ENCODE data around the genes LIPF, ANKRD22, IFIT2 and RPP30.

- PRO-cap, 2 experiments, result no peak in any of the 2 experiments
Observed at GRCh38 chr10:88067591-88068307, 204.3 kb downstream of the PTEN start.

DNA sequence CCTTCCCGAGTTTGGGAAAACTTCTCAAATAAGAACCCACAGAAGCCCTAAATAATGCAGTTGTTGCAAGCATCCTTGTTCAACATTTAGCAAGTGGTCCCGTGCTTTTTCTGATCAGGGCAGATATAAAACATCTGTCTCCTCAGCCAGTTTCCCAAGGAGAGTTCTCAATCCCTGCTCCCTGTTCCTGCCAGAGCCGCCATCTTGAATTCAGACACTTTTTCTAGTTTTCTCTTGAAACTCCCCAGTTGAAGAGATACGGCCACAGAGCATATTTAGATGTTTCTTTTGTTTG, 349.9 kb downstream of the PTEN start:
- PRO-cap, 2 experiments, result no peak in any of the 2 experiments

DNA sequence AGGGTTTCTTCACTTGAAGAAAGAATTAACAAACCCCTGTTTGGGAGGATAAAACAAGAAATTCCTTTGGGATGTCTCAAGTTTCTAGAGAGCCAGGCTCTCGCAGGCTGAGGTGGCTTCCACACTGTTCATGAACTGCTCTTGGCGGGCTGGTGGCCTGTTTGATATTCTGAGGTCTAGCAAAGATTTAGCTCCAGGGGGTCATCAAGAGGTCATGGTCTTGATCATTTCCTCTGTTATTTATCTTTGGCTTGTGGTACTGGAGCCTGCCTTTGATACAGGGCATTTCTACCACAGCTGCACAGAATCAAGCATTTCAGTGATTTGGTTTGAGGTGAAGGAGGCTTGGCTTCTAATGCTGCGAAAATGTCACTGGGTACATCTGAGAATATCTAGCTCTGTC, 312.3 kb downstream of the RNLS start:
- PRO-cap, 2 experiments, result no peak in any of the 2 experiments

DNA sequence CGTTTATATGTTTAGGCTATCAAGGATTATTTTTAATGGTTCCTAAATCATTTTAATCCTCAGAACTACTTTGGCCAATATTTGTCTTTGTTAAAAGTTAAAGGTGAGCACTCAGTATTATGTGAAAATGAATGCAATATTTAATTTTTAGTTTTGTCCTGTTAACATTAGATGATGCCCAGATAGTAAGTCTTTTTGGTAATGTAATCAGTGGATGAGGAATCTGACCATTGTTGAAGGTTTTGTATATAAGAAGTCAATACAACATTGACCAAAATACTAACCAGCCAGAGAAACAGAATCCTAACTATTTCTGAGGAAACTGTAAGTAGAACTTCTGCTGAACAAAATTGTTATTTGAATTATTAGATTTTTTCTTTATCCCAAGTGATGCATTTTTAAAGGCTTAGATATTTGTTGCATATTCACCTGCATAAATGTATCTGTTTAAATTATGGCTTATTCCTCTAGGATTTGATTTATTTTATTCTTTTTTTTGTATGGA, at the start of gene LIPF:
Gene LIPF, plus strand, starts transcription at position 275 of the 505 bp plus-strand sequence.
- PRO-cap, 2 experiments, result no peak in any of the 2 experiments

DNA sequence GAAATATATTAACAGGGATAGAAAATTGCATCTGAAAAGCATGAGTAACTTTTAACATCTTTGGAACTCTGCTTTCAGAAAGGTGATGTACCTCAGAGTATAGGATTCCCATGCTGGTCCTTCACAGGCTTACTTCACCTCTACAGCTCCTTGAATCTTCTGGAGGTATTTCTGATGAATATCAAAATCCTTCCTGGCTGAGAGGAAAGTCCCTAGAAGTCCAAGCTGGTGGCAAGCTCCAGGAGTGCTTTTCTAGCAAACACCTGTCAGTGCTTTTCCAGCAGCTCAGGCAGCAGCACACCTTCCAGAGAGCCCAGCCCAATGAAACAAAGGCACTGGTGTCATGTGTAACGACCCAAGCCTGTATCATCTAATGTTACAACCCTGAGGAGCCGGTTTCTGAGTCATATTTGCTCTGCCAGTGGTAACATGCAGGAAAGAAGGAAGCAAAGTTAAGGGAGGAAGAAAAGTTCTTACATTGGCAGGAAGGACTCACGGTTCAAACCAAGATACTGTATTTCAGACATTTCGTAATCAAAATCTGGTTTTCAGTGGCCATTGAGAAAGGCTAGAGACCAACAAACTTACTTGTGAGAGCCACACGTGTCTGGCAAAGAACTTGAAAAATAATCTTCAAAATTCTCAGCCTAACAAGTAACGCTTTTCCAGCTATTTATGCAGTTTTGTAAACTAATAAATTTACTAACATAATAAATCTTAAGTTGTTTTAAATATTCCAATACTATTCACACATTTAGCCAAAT, at the start of gene ANKRD22:
Gene ANKRD22, minus strand, starts transcription at position 349 of the 764 bp plus-strand sequence.
- PRO-cap, 2 experiments, result no peak in any of the 2 experiments

DNA sequence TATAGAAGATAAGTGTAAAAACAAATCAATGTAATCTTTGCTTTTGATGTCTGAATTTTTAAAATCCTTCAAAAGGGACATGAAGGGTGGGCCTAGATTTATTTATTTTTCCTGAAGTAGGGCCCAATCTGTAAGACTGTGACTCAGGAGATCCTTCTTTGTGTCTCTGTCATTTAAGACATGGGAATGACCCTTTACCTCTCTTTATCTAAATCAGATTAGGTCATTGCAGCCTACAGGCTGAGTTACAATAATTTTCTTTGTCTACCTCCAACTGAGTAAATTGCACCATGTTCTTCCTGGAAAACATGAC, 16.1 kb downstream of the STAMBPL1 start:
- PRO-cap, 2 experiments, result no peak in any of the 2 experiments

DNA sequence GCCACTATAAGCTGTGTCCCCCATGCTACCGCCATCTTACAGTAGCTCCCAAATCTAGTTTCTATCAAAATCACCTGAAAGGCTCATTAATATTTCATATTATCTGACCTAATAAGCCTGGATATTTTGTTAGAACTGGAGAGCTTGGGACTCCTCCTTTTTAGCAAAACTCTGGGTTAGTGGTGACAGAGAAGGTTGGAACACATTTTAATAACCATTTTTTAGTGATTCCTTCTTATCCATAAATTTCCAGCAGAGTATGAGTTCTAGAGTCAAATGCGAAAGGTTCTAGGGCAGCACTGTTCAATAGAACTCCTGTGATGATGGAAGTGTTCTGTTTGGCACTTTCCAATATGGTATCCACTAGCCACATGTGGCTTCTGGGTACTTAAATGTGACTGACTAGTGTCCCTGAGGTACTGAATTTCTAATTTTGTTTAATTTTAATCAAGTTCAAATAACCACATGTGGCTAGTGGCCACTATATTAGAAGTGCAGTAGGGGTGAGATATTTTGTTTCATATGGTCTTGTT, 32.3 kb downstream of the STAMBPL1 start:
- PRO-cap, 2 experiments, result no peak in any of the 2 experiments

- PRO-cap, 2 experiments, result no peak in any of the 2 experiments
Observed at GRCh38 chr10:88926841-88927153, 25.8 kb downstream of the ACTA2 start.

DNA sequence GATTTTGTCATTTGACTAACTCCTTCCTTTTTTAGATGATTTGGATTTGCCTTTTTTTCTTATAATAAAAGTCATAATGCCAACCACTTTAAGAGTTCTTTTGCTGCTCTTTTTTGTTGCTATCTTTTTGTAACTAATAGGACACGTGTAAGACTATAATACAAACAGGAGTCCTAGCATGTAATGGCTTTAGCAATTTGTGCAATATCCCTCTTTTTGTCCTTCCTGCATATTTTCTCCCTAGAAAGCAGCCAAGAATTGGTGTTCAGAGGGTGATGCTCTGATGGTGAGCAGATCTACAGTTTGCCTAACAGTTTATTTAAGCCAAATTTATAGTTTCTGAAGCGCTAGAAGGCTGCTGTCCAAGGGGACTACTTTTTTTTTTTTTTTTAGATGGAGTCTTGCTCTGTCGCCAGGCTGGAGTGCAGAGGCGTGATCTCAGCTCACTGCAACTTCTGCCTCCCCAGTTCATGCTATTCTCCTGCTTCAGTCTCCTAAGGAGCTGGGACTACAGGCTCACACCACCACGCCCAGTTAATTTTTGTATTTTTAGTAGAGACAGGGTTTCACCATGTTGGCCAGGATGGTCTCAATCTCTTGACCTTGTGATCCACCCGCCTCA, 18.9 kb upstream of the FAS start:
- PRO-cap, 2 experiments, result no peak in any of the 2 experiments

DNA sequence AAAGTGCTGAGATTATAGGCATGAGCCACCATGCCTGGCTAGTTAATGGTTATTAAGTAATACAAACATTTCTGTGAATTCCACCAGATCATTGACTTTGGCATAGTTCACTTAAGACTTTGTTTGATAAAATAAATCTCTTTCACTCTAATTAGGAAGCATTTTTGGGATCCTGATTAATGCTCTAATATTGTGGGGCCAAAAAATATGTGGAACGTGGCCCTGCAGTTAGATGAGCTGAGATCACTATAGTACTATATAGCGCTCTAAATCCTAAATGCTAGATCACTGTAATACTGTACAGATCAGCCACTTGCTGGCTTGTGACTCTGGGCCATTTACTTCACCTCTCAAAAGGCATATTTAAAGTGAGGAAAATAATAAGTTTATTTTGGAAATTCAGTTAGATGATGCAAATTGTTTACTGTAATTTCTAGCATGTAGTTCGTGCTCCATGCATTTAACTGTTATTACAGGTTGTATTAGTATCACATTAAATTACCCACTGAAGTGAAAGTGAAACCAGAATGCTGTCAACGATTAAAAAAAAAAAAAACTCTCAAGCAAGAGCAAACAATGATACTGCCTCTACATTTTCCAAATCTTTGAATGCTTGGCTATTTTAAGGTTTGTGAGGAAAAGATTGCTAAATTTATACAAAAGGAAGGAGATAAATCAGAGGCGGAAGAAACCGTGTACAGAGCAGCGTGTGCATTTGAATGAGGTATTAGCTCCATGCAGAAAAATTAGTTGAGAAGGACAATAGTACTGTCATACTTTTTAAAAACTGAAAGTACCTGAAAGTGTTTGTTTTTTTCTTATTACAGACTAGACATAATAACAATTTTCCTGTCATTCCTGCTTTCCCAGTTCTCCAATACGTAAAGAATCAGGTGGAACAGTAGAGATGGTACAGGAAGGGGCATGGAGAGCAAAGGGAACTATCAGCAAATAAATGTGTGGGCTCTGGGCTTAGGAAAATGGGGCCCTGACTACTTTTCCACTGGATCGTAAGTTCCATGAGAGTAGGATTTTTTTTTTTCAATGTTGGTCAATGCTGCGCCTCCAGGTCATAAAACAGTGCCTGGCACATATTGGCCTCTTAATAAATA, 15.6 kb upstream of the FAS start:
- PRO-cap, 2 experiments, result no peak in any of the 2 experiments

DNA sequence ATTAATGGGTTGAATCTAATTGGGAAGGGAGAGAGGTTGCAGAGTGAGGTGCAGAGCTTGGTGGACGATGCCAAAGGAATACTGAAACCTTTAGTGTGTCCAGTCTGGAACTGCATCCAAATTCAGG, 995 bp upstream of the FAS start:
- PRO-cap, 2 experiments, result no peak in any of the 2 experiments

- PRO-cap, 2 experiments, result no peak in any of the 2 experiments
Observed at GRCh38 chr10:89116240-89116600, 90.9 kb downstream of the CH25H start.

DNA sequence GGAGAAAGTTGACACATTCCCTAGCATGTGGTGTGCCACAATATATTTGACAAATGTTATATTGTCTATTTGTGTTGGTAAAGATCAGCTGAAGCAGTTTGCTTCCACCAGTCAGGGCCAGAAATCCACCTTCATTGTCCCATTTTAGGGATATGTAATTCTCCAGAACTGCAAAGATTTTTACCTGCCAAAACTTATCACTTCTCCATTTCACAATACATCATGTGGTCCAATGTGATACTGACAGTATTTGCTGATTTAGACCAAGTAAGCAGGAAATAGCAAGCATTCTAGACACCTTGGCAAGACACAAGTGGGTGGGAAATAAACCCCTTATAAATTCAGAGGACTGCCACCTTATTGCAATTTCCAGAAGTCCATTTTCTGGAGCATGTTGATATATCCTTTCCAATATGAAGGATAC, 18.6 kb upstream of the LIPA start:
- PRO-cap, 2 experiments, result no peak in any of the 2 experiments

DNA sequence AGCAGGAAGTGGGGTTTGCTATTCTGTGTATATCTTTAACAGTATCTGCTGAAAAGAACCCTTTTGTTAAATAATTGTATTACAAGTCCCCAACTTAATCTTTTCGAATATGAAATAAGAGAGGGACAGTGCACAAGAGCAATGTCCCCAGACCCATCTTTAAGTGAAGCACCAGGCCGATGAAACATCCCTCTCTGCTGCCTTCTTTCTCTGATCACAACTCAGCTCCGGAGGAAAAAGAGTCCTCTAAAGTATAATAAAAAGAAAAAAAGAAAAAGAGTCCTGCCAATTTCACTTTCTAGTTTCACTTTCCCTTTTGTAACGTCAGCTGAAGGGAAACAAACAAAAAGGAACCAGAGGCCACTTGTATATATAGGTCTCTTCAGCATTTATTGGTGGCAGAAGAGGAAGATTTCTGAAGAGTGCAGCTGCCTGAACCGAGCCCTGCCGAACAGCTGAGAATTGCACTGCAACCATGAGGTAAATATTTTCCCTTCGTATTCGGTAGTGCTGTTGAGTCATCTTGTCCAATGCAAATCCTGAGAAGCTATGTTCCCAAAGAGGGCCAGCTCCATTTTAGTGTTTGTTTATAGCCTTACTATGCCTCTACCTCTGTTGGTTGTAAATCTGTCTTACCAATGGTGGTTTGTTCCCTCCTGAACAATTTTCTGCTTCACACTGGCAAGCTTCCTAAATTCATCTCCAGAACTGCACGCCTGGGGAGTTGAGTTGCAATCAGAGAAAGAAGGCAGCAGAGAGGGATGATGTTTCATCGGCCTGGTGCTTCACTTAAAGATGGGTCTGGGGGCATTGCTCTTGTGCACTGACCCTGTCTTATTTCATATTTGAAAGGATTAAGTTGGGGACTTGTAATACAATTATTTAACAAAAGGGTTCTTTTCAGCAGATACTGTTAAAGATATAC, at the start of gene IFIT2:
Gene IFIT2, plus strand, starts transcription at position 398 of the 925 bp plus-strand sequence.
- PRO-cap, 2 experiments, result peak in 2 of 2 experiments; most common plus-strand start position 398 of the sequence (in 1); most common minus-strand start position 457 of the sequence (in 2)

DNA sequence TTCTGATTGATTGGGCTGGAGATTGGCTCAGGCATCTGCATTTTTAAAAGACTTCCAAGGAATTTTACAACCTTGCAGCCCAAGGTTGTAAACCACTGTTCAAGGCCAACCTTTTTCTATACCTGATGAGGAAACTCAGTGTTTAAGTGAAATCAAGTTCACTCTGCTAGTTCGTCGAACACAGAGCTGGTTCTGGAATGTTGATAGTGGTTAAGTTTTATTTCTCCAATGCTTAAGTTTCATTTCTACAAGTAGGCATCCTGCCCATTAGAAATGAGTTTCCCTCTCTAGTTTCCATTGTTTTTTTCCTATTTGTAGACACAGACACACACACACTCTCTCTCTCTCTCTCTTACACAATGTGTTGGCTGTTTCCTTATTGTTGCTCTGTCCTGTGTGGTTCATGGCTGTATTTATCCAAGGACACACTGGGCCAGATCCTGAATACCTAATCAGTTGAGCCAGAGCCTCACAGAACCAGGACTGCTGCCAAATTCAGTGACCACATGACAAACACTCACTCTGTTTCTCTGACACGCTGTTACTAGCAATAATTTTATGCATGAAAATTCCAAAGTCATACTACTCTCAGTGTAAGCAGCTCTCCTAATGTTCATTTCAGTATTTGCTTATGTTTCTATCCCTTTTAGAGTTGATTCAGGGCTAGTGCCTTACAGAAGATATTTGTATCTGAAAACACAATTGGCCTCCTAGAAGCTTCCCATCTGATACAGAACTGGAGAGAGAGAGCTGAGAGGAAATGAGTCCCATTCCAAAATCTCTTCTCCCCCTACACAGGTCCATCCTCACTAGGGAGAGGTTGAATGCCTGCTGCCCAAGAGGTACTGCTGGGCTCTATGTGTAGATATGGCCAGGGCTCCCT, 3.6 kb upstream of the IFIT1B start:
- PRO-cap, 2 experiments, result no peak in any of the 2 experiments

DNA sequence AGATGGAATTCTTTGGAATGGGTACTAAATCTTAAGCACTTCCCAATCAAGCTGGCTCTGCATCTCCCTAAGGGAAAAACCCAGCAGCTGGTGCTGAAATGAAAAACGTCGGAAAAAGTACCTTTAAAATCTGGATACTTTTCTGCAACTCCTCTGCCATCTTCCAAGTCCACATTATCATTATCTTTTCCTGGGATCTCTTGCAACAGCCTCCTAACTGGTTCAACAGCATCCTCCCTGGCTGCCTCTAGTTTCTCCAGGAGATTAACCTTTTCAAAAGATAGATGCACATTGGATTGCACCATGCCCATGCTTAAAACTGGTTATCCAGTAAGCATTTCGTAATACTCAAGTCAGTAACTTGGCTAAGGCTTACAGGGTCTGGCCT, 2.0 kb upstream of the KIF20B start:
- PRO-cap, 2 experiments, result no peak in any of the 2 experiments

DNA sequence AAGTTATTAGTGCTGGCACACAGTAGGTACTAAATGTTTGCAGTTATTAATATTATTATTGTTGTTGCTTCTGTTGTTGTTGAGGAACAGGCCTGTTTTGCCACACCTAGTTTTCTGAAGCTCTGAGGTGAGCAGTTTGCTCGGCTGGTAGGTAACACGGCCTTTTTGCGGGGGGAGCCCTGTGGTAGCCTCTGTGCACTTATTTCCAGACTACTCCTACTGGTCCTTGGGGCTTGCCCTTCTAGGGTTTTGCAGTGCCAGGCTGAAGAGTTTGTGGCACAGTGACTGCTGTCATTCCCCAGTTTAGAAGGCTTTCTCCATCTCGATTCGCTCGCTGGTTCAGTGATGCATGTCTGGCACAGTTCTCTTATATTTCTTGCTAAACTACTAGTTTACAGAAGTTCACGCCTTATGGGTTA, 656 bp downstream of the KIF20B start:
- PRO-cap, 2 experiments, result no peak in any of the 2 experiments

DNA sequence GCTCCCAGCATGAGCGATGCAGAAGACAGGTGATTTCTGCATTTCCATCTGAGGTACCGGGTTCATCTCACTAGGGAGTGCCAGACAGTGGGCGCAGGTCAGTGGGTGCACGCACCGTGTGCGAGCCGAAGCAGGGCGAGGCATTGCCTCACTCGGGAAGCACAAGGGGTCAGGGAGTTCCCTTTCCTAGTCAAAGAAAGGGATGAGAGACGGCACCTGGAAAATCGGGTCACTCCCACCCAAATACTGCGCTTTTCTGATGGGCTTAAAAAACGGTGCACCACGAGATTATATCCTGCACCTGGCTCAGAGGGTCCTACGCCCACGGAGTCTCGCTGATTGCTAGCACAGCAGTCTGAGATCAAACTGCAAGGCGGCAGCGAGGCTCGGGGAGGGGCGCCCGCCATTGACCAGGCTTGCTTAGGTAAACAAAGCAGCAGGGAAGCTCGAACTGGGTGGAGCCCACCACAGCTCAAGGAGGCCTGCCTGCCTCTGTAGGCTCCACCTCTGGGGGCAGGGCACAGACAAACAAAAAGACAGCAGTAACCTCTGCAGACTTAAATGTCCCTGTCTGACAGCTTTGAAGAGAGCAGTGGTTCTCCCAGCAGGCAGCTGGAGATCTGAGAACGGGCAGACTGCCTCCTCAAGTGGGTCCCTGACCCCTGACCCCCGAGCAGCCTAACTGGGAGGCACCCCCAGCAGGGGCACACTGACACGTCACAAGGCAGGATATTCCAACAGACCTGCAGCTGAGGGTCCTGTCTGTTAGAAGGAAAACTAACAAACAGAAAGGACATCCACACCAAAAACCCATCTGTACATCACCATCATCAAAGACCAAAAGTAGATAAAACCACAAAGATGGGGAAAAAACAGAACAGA, 310.0 kb downstream of the KIF20B start:
- PRO-cap, 2 experiments, result no peak in any of the 2 experiments

- PRO-cap, 2 experiments, result peak in 2 of 2 experiments; most common plus-strand start chr10:90871974 (in 2); most common minus-strand start chr10:90871879 (in 1)
Observed at GRCh38 chr10:90871774-90872760, at the start of gene RPP30. Gene RPP30 (plus strand): TSS chr10:90871974.

DNA sequence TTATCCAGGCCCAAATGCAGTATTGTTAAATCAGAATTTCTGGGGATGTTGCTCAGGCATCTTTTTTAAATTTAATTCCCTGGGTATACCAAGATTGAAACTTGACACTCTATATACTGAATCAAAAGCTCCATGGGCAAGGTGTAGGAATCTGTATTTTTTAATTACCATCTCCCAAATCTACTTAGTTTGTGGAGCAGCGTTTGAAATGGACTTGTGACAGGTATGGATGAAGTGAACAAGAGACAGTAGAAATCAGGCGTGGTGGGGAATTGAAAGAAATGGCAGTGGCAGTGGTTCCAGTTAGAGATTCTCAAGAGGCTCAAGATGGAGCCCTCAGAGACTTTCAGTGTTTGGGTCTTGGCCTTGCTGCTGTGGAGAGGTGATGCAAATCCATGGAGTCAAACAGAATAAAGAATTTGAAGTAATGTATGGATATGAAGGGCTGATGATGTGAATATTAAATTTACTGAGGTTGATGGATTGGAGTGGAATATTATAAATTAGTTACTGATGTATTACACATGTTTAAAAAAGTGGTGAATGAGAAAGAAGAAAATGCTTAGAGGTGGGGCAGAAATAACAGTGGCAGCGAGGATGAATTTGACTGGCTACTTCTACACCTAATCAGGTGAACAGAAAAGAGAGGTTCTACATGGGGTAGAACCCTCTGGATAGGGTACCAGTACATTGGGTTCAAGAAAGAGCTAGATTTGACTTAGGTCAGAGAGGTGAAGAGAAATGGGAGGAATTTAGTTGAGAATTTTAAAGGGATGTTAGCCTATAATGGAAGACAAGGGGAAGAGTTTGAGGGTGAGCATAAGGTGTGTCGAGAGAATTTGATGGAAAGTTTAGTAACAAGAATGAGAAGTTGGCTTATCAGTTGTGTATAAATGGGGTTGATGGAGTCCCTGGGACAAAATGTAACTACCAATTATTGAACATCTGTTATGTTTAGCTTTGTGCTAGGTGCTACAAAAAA, 3.6 kb downstream of the HECTD2 start:
- PRO-cap, 2 experiments, result no peak in any of the 2 experiments

All from psoas muscle (tissue), 2 donors.